Measurements from ENCODE around the genes SLC5A12, FIBIN, BBOX1 and KCNA4.

DNA sequence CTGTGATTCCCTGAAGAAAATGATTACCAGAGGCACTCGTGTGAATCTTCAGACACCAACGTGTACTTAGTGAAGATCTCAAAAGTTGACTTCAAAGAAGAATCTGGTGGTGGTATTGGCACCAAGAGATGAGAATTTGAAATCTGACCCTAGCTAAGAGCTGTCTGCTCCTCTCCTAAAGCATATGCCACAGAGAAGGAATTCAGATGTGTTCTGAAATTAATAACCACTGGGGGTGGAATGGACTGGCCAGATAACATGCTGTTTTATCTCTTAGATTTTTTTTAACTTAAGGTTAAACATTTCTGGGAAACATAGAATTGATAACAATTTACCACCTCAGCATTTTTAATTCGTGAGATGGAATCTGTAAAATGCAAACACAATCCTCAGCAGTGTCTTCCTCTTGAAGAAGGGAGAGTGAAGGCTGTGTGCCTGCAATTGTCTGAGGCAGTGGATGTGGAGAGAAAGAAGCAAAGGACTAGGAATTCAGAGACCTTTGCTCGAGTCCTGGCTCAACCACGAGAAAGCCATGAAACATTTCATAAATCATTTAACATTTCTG, at the start of gene SLC5A12:
Gene SLC5A12 (minus strand): TSS at position 242 of the 565 bp plus-strand sequence.
- PRO-cap, result no peak

- PRO-cap, result no peak
Observed at GRCh38 chr11:26756601-26757025, 34.8 kb upstream of the SLC5A12 start.

GRCh38 chr11:26993922-26994473, at the start of gene FIBIN:
Gene FIBIN (plus strand): TSS chr11:26994112.
- PRO-cap, result unidirectional peak, plus-strand start at chr11:26994287

DNA sequence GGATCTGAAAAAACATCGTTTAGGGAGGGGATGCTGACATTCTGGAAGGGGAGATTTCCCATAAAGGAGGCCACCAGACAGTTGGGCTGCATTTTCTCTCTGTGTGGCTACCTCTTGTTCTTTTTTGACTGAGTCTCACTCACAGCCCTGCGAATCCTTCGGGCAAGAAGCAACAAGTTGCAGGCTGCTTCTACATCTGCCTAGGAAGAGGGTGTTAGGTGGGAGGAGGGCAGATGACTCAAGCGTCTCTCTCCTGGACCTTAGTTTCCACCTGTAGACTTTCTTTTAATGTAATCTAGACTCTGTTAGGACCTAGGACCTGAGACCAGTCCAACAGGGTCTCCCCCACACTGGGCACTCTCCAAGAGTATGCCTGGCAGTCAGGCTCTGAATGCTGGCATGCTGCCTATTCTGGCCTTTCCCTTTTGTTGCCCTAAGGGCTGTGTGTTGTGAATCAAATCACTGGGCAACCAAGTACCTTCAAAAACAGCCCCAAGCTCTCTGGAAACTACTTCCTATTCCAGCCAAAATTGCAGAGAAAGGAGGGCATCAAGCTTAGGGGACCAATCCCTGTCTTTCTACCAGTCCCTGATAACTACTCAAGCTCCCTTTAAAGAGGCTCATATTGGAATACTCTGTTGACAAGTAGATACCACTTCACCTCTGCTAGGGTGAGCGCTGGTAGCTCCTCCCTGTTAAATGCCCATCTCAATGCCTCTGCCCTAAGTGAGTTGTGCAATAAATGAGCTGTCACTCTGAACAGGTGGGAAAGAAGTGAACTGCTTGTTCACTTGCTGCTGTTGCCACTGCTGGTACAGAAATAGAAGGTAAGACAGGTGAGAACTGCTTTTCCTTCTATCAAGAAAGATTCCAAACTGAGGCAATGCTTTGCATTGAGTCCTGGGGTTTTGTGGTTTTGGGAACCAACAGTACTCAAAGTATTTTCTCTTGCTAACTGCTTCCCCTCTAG, at the start of gene BBOX1:
Gene BBOX1 (plus strand): TSS at position 623 of the 970 bp plus-strand sequence.
- PRO-cap, result no peak

GRCh38 chr11:27233515-27234703, 129.1 kb downstream of the CCDC34 start:
- PRO-cap, result no peak

- PRO-cap, result no peak
Observed at GRCh38 chr11:27367135-27367788, 4.2 kb upstream of the CCDC34 start.

GRCh38 chr11:27406056-27406840, 43.2 kb upstream of the CCDC34 start:
- PRO-cap, result no peak

- PRO-cap, result no peak
Observed at GRCh38 chr11:27489411-27490150, 17.0 kb downstream of the LIN7C start.

GRCh38 chr11:27514438-27514942, 7.9 kb upstream of the LIN7C start:
- PRO-cap, result no peak

DNA sequence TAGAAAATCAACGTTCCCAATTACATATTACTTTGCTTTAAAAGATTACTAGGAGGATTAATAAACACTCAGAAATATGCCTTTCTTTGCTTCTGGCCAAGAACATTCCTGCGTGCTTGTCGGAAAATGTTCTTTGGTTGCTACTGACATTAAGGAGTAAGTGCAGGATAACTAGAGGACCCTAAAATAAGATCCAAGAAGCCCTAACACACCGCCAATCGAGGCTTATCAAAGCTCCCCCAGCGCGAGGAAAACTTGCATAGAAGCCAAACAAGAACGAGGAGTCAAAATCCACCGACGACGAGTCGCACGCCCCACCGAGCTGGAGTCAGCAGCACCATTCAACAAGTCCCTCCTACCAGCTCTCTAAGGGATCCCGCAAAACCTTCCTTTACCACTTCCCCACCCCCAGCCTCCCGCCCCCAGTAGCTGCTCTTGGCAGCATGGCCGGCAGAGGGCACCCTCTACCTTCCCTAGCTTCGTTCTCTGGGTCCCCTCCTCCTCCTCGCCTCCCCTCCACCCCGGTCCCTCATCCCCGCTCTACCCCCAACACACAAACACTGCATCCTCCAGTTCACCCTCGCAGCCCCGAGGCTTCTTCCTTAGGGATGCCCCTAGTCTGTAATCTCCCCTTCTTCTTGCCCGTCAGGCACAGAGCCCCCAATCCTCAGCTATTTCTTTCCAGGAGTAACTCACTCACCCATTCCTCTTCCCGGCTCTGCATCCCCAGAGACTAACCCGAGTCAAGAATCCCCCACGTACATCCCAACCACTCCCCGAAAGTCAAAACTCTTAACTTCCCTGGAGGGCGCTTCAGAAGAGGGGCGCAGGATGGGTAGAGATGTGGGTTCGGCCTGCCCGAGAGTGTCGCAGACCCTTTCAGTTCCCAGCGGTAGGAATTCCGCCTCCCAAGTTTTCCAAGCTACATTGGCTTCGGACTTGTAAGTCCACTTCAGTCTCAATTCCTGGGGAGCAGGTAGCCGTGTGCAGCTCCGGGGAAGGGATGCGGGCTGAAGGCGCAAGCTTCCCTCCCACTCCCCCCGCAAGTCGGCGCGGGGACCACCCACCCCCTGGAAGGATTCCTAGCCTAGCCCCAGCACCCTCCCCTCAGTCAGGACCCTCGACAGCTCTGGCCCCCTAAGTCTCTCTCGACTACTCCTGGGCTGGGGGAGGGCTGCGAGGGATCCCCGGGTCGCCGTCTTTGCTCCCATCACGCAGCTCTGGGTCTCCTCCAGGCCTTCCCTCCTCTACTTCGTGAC, 1.1 kb downstream of the BDNF start:
- PRO-cap, result no peak

DNA sequence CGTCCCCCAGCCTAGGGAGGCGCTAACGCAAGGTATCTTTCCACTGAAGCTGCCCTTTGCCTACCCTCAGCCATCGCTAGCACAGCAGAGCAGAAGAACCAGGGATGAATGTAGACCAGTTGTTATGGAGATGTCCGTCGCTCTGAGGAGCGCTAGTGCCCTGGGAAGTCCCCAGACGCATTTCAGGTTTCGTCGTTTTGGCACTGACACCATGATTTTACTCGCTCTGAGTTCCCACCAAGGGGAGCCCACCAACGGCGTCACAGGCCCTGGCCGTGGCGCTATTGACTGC, 22.7 kb upstream of the BDNF start:
- PRO-cap, result no peak

GRCh38 chr11:28110001-28111373, 2.3 kb downstream of the METTL15 start:
- PRO-cap, result bidirectional peak, plus-strand start at chr11:28110325, minus-strand start at chr11:28110206

DNA sequence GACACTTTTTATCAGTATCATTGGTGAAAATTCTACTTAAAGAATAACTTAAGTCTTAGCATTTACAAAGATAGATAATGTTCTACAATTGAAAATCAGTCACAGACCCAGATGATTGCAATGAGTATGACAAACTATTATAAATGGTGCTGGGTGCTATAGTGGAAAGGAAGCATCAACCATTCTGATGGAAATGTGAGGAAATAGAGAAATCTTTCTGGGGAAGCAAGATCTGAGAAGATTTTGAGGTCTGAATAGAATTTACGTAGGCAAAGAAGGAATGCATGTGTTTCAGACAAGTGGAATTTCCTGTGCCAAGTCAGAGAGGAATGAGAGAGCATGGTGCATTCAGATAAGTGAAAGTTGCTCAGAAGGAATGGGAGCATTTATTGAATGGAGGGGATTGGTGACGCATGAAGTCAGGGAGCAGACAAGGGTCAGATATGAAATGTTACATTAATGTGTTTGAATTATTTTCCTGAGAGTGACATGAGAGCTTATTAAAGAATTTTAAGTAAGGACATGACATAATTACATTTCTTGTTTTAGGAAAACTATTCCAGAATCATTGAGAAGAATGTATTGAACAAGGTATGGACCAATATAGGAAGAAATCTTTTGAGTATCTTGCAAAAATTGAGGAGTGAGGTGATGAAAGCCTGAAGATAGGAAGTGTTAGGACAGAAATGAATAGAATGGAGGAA, 725.5 kb downstream of the METTL15 start:
- PRO-cap, result no peak

GRCh38 chr11:29204833-29205050, 812.1 kb downstream of the KCNA4 start:
- PRO-cap, result no peak

GRCh38 chr11:29261068-29261293, 755.8 kb downstream of the KCNA4 start:
- PRO-cap, result no peak

GRCh38 chr11:30016677-30017357, at the start of gene KCNA4:
Gene KCNA4 (minus strand): TSS chr11:30017030.
- PRO-cap, result bidirectional peak, plus-strand start at chr11:30017076, minus-strand start at chr11:30016976

DNA sequence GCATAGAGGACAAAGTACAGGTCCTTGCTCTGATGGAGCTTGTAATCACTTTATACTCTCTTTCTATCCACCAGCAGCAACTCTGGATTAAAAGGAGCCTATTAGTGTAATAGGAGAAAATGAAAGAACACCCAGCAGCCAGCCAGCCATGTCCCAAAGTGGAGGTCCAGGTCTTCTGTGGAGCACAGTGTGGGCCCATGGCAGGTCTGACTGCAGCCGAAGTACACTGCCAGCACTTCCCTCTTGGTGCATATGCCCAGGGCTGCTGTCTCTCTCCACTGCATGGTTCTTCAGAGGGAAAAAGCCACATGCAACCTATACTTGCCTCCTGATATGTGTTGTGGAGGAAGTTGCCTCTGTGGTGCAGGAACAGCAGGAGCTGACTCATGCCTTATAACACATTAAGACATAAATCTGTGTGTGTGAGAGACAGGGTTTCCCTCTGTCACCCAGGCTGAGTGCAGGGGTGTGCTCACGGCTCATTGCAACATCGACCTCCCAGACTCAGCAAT, 99.0 kb downstream of the MPPED2 start:
- PRO-cap, result no peak

DNA sequence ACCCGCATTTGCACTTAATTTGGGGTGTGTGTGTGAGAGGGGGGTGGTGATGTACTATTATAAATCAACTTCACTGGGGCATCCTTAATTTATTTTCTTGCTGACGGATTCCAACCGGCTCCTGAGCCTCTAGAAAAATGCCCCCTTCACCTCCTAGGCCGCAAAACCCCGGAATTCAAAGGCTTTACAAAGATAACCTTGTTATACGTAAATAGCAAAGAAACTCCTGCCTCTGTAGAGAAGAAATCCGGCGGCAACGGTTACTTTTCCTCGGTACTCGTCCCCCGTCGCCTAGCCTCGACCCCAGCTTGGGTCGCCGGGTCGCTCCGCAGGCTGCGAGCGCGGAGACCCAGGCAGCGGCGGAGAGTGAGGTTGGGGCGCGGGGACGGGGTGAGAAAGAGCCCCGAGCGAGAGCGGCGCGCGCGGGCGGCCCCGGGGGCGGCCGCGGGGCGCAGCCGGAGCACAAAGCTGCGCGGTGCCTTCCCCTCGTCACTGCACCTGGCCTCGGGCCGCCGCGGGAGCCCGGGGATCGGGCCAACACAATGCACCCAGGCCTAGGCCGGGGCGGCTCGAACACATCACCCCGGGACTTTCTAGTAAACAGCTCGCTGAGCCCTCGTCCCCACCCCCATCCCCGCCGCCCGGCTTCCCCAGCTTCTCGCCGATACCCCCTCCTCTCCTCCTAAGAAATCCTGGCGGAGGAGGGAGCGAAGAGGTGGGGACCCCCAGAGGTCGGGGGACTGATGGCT, 1.0 kb downstream of the MPPED2 start:
- PRO-cap, result no peak

DNA sequence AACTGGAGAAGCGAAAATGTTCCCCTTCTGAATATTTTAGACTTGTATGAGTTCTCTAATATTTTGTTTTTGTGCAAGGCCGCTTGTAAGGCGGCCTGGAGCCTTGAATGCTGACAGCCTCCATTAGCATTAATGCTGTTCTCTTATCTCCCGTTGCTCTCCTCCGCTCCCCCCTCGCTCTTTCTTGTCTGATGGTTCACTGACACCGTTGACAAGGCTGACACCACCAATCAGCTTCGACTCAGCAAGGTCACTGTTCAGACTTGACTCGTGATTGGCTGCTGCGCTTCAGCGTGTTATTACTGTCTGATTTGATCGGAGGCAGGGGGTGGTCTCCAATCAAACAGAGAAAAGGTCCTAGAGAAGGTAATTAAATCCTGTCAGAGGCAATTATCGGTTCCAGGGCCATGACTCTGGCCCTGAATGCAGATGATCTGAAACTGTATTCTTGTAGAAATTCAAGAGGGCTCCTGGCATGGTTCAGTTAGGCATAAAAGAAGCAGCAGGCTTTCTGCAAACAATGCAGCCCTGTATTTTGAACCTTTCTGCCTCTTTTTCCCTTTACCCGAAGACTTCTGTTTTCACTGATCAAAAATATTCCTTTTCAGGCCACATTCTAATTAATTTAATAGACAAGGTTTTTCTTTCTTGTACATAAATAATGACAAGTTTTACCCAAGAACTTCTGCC, 49.3 kb upstream of the MPPED2 start:
- PRO-cap, result bidirectional peak, plus-strand start at position 299 of the sequence, minus-strand start at position 186 of the sequence

- PRO-cap, result no peak
Observed at GRCh38 chr11:31321305-31321768, 48.2 kb downstream of the DCDC1 start.

All from neural crest cell (in vitro differentiated cells).